ENCODE results near the genes NDUFV2 and RAB31.

GRCh38 chr18:8045800-8046316 lies 478.7 kb downstream of the PTPRM start:
- RRBS, result no CpG with 5 or more reads among the region's 8 CpGs

- RRBS, result no CpG with 5 or more reads among the region's 3 CpGs
These were observed 464.6 kb upstream of the RAB12 start for GRCh38 chr18:8144484-8145224.

DNA sequence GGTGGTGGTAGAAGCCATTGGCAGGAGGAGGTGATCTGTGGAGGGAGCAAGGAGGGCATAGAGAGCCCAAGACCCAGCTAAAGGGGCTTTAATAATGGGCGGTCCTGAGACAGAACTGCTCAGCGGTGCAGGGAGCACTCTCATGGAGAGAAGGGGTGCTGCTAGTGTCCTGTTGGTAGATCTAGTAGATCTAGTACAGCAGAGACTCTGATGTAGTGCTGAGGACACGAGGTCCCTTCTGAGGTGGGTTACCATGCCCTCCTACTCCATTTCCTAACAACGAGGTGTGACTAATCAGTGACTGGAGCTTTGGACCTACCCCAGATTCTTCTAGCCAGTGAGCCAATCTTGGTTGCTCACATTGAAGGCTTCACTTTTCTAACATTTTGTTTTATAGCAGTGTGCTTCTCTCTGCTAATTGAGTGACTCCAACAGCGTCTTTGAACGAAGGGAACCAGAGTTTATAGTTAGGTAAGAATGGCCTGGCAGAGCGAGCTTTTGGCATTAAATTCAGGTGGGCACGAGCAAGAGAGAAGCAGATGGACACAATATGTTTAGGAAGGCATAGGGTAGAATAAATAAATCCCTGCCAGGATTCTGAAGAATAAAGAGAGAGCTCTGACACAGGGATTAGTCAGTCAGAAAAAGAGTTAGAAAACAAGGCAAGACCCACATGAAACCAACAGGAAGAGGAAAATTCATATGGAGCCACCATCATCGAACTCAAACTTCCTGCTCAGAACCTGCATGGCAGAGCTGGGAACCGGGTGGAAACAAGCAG lies 306.0 kb upstream of the RAB12 start:
- RRBS, result no CpG with 5 or more reads among the region's 10 CpGs

- RRBS, result no CpG with 5 or more reads among the region's 9 CpGs
These were observed 2.0 kb downstream of the RAB12 start for GRCh38 chr18:8610980-8611908.

GRCh38 chr18:8622101-8622911 lies 13.1 kb downstream of the RAB12 start:
- RRBS, result no CpG with 5 or more reads among the region's 18 CpGs

- RRBS, result no CpG with 5 or more reads among the region's 11 CpGs
These were observed 16.4 kb downstream of the RAB12 start for GRCh38 chr18:8625553-8626082.

DNA sequence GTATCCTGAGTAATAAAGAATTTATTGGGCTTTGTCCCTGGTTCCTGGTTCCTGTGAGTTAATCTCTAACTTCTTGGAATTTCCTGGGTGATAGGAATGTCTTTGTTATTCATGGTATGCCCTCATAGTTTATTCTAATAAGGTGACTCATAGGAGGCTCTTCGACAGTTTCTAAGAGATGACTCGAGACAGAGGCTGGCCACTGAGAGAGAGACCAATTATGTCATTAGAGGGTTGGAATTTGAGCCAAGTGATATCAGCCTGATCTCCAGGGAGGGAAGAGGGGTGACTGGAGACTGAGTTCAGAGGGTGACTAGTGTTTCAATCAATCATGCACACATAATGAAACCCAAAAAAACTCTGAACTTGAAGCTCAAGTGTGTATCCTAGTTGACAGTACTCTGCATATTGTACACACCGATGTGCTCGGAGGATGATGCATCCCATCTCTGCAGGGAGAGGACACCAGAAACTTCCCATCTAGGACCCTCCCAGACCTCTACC lies 185.6 kb downstream of the MTCL1 start:
- RRBS, result no CpG with 5 or more reads among the region's 4 CpGs

GRCh38 chr18:8912196-8912961 lies 190.1 kb upstream of the NDUFV2 start:
- RRBS, result no CpG with 5 or more reads among the region's 14 CpGs

DNA sequence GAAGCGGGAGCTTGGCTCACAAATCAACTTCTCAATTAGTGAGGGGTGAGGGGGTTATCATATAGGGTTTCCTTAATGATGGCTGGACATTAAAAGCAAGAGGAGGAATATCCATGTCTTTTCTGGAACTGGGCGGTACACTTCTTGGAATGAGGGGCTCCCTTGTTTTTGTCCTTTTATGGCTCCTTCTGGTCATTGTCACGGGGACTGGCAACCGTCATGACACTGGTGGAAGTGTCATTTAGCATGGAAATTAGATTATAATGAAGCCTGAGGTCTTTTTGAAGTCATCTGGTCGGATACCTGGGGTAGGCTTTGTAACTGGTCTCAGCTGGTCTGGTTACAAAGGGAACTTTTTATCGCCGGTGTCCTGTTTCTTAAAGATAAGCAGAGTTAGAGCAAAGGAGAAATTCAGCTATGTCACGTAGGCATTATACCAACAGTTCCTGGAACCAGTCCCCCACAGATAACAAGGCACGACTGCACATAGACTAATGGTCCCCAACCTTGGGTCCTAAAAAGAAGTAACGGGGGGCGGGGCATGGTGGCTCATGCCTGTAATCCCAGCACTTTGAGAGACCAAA lies 93.6 kb upstream of the NDUFV2 start:
- RRBS, result no CpG with 5 or more reads among the region's 11 CpGs

- RRBS, result 0% methylated on average over 7 of the region's 58 CpGs
These were observed at the start of gene NDUFV2 for GRCh38 chr18:9102581-9103403. Gene NDUFV2, plus strand, starts transcription at chr18:9102699.

DNA sequence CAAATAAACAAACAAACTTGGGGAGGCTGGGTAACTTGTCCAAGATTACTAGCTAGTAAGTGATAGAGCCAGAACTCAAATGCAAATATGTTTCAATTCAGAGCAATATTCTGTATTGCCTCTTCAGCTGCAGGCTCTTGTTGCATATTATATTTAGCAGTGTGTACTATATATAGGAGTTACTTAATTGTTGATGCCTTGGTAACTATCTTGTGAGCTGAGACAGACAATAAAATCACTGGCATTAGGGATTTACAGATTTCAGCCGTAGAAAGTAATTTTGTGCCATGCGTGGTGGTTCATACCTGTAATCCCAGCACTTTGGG lies 10.2 kb upstream of the ANKRD12 start:
- RRBS, result no CpG with 5 or more reads among the region's 2 CpGs

DNA sequence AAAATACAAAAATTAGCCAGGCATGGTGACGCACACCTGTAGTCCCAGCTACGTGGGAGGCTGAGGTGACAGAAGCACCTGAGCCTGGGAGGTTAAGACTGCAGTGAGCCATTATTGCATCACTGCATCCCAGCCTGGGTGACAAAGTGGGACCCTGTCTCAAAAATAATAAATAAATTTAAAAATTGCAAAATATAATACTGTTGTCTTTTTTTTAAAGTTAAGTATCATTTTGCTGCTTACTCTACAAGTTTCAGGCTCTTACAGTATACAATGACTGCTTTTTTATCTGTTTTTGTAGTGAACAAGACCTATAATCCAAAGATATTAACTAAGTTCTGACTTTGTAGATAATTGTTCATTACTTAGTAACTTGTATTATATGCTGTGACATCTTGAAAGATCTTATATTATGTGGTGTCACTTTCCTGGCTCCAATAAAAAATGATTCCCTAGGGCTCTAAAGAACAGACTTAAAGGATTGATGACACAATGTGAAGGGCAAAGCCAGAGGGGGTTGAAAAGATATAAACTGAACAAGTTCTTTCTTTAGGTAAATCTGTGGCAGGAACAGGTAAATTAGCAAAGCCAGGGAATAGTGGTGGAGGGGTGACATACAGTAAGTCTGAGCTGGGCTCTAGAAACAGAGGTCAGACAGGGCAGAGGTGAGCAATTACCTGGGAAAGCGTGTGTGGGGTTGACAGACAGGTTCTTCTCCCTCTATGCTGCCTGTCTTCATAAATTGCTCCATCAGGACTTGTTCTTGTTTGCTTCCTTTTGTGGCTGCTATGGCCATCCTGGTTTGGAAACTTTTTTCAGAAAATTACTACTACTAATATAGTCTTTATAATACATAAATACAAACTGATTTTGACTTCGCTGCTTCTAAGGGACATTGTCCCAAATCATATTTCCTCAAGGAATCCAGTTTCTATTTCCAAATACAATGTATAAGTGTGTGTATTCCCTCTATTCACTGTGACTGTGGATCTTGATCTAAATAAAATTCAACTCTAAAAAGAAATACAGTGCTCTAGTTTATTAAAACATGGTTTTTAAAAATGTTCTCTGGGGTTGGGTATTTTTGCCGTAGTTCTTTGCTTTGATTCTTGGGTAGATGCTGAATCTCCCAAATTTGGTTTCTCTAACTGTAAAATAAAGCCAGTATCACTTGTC lies 3.5 kb upstream of the ANKRD12 start:
- RRBS, result no CpG with 5 or more reads among the region's 5 CpGs

- RRBS, result no CpG with 5 or more reads among the region's 21 CpGs
These were observed 58.1 kb upstream of the RALBP1 start for GRCh38 chr18:9416892-9417839.

DNA sequence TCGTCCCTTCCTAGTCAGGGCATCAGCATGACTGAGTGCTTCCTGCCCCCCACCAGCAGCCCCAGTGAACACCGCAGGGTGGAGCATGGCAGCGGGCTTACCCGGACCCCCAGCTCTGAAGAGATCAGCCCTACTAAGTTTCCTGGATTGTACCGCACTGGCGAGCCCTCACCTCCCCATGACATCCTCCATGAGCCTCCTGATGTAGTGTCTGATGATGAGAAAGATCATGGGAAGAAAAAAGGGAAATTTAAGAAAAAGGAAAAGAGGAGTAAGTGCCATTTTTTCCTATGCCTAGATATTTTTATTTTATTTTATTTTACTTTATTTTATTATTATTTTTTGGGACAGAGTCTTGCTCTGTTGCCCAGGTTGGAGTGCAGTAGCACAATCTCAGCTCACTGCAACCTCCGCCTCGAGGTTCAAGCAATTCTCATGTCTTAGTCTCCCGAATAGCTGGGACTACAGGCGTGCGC lies 37.7 kb downstream of the RALBP1 start:
- RRBS, result no CpG with 5 or more reads among the region's 11 CpGs

DNA sequence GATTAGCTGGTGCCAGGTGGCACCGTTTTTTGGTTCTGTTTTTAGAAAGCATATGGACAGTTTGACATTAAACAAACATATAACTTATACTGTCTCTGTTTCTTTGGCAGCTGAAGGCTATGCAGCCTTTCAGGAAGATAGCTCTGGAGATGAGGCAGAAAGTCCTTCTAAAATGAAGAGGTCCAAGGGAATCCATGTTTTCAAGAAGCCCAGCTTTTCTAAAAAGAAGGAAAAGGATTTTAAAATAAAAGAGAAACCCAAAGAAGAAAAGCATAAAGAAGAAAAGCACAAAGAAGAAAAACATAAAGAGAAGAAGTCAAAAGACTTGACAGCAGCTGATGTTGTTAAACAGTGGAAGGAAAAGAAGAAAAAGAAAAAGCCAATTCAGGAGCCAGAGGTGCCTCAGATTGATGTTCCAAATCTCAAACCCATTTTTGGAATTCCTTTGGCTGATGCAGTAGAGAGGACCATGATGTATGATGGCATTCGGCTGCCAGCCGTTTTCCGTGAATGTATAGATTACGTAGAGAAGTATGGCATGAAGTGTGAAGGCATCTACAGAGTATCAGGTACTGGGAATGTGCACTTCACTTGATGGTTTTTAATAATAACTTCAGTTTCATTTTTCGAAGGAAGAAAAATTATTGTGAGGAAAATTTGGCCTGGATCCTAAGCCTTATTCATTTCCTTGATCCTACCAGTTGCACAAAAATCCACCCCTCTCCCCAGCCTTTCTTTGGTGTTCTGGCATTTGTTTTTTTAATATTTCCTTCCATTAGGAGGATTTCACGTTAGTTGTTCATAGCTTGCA lies 41.6 kb downstream of the RALBP1 start:
- RRBS, result no CpG with 5 or more reads among the region's 7 CpGs

GRCh38 chr18:9613386-9614300 lies 716 bp downstream of the PPP4R1 start:
- RRBS, result under 1% methylated on average over 15 of the region's 64 CpGs

GRCh38 chr18:9707855-9708543 lies at the start of gene RAB31:
Gene RAB31, plus strand, starts transcription at chr18:9708301.
- RRBS, result under 1% methylated on average over 30 of the region's 89 CpGs

GRCh38 chr18:9715949-9716360 lies 7.9 kb downstream of the RAB31 start:
- RRBS, result no CpG with 5 or more reads among the region's 5 CpGs

DNA sequence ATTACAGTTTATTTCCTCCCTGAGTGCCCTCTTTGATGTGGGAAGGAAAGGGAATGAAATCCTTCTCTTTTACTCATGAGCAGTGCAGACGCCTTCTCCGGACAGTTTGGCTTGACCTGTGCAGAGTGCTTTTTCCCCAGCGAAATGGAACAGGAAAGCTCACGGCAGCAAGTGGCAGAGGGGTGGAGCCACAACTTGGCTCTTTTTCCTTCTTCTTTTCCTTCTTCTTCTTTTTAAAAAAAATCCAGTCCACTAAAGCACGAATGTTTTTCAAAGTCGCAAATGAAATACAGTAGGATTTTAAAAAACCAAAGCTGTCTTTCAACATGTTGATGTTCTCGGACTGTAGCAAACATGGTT lies 34.5 kb downstream of the RAB31 start:
- RRBS, result no CpG with 5 or more reads among the region's 7 CpGs

Data from AG09319 (cell line).